ENCODE measurements around a stretch of chr9.

- PRO-cap: no peak
These were observed 30.2 kb downstream of the NIPSNAP3B start for GRCh38 chr9:104794078-104794677.

GRCh38 chr9:104841455-104842411 is 77.8 kb downstream of the NIPSNAP3B start:
- PRO-cap: no peak

GRCh38 chr9:104898274-104899306 is 29.4 kb downstream of the ABCA1 start:
- PRO-cap: no peak

- PRO-cap: no peak
These were observed 1.8 kb downstream of the ABCA1 start for GRCh38 chr9:104926323-104926457.

DNA sequence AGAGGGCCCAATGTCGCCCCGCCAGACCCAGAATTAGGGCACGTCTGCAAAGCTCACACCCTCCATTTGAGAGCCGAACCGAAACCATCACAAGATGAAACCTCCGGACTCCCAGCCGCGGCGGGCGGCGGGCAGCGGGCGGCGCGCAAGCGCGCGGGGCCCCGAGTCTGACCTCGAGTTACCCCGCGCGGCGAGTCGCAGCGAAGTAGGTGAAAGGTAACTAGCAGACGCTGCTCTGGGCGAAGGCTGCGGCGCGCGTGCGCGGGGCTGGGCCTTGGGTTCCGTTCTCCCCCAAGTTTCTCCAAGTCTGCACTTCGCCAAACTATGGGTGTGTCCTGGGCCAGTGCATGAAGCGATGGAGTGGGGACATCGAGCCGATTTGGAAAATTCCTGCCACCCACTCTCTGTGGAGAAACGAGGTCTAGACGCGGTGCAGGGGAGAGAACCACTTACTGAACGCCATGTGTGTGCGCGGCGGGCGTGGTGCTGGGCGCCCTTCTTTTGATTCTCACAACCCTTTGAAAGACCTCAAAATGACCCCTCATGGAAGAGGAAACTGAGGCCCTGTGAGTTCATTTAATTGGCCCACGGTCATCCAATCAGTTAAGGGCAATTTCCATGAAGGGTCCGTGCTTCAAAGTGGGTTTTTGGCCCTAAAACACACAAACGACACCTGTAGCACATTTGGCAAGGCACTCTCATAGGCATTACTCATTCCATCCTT is 63.8 kb upstream of the ABCA1 start:
- PRO-cap: bidirectional peak, plus-strand start at position 304 of the sequence, minus-strand start at position 68 of the sequence

GRCh38 chr9:105064099-105065427 is 136.6 kb upstream of the ABCA1 start:
- PRO-cap: no peak

DNA sequence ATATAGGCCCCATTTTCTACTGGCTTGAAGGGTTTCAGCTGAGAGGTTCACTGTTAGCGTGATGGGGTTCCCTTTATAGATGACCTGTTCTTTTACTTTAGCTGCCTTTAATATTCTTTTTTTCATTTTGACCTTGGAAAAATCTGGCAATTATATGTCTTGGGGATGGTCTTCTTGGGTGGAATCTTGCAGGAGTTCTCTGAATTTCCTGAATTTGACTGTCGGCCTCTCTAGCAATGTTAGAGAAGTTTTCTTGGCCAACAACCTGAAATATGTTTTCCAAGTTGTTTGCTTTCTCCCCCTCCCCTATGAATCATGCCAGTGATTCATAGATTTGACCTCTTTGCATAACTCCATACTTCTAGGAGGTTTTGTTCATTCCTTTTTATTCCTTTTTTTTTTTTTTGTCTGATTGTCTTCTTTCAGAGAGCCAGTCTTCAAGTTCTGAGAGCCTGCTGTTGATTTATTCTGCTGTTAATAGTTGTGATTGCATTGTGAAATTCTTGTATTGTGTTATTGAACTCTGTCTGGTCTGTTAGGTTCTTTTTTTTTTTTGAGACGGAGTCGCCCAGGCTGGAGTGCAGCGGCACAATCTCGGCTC is 56.7 kb upstream of the SLC44A1 start:
- PRO-cap: no peak

DNA sequence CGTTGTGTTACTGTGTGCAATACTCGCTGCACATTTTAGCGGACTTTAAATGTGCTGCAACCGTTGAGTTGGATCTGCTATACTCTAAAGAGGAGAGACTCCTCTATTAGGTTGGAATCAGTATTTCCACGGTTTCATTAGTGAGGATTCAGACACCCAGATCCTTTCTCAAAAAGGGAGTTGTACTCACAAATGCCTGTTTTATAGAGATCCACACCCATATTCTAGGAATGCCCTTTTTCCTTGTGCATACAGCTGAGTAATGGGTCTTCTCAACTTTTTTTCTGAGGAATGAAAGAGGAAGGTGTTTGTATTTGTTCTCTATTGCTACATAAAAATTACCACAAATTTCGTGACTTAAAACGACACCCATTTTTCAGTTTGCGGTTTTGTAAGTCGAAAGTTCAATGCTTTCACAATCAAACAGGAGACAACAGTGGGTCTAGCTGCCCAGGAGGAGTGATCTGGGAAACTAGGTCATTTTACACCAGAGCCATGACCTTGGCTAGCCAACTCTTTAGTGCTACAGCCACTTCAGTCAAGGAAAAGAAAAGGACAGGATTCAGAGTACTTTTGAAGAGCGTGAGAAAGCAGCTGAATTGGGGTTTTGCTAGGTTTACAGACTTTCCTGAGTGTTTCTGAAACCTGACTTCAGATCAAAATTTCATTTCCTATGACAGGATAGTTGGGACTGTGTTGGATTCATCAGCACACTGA is 52.7 kb upstream of the SLC44A1 start:
- PRO-cap: no peak

DNA sequence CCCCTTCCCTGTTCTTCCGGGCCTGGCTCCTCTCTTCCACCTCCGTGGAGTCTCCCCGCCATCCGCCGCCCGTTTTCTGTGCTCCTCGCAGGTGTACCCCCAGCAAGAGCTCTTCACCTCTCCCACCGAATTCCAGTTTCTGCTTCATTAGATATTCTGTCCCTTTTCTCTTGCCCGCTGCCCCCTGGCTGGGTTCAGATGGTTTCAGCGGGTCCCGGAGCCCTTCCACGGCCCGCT is 720 bp downstream of the SLC44A1 start:
- PRO-cap: bidirectional peak, plus-strand start at position 39 of the sequence, minus-strand start outside the sequence

GRCh38 chr9:105782407-105783155 is 88.2 kb downstream of the TMEM38B start:
- PRO-cap: unidirectional peak, plus-strand start at chr9:105782695; bidirectional peak, plus-strand start at chr9:105782892, minus-strand start at chr9:105782904; unidirectional peak, minus-strand start at chr9:105783078

- PRO-cap: no peak
These were observed 164.7 kb upstream of the ZNF462 start for GRCh38 chr9:106698247-106698684.

- PRO-cap: no peak
These were observed 23.6 kb downstream of the ZNF462 start for GRCh38 chr9:106886474-106887102.

DNA sequence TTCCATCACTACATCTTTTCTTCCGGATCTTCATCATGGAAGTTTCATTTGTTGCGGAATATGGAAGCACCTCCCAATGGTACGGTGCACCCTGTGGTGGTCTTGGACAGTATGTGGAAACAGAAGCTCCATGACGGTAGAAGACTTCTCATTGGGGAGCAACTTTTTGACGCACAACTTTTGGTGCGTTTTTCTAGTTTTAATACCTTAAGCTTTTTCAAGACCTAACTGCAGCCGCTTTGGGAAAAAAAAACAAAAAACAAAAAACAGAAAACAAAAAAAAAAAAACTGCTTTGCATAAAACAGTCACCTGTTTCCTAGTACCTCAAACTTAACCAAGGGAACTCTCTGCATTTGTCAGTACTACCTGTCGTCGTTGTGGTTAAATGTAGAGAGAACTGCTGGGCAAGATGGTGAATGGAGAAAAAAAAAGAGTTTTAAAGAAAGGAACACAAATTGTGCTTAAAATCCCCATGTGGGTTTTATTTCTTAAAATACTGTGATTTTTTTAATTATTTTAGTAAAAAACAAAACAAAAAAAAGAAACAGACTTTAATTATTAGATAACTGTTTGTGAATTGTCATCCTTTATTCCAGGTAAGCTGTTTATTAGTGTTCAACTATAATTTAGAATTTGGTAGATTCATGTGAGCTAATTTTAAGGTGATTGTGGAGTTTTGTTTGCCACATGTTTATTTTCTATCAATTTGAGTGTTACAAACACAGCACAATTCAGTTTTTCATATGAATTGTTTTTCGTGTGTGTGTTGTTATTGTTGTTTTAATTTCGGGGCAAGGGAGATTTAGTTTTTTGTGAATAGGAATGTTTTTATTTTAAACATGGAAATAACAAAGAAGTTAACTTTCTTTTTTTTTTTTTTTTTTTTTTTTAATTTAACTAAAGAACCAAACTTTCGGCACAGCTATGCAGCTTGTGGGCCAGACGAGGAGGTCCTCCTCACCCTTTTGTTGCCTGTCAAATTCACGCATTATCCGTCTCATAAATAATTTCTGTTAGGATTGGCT is 148.6 kb downstream of the ZNF462 start:
- PRO-cap: no peak

DNA sequence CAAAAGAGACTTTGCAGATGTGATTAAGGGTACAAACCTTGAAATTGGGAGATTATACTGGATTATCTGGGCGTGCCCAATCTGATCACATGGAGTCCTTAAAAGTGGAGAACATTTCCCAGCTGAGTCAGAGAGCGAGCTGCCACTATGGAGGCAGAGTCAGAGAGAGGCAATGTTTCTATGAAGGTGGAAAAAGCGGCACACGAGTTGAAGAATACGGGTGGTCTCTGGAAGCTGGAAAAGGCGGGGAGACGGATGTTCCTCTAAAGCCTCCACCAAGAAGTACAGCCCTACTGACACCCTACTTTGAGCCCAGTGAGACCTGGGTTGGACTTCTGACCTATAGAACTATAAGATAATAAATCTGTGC is 147.1 kb upstream of the RAD23B start:
- PRO-cap: no peak

- PRO-cap: no peak
These were observed 107.2 kb upstream of the RAD23B start for GRCh38 chr9:107175650-107176415.

- PRO-cap: no peak
These were observed 106.3 kb upstream of the RAD23B start for GRCh38 chr9:107176829-107177196.

GRCh38 chr9:107323789-107324131 is 40.7 kb downstream of the RAD23B start:
- PRO-cap: no peak

- PRO-cap: no peak
These were observed 41.6 kb downstream of the RAD23B start for GRCh38 chr9:107324674-107325124.

DNA sequence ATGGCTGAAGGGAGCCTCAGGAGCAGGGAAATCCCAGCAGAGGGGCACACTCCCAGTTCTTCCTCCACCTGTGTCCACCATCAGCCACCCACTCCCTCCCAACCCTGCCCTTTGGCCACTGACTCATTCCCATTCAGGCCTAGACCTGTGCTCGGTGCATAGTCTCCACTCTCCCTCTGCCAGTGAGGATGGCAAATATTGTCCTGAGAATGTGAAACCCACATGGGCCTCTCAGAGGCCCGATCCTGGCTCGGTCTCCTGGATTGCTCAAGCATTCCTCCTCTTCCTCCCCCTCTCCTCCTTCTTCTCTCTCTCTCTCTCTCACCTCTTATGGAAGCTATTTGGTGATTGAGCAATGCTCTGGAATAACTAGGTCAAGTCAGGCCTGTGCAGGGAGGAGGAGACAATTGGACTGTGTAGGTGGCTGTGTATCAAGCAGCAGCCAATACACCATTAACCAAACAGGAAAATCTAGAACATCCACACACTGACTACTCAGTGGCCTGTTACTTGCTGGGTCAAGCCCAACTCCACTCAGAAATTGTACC is 99.9 kb downstream of the KLF4 start:
- PRO-cap: no peak

- PRO-cap: no peak
These were observed 2.8 kb upstream of the KLF4 start for GRCh38 chr9:107492083-107492982.

All from endodermal cell (in vitro differentiated cells).